Brain (tissue), 1 donor: ENCODE measurements around the gene SOX5.

DNA sequence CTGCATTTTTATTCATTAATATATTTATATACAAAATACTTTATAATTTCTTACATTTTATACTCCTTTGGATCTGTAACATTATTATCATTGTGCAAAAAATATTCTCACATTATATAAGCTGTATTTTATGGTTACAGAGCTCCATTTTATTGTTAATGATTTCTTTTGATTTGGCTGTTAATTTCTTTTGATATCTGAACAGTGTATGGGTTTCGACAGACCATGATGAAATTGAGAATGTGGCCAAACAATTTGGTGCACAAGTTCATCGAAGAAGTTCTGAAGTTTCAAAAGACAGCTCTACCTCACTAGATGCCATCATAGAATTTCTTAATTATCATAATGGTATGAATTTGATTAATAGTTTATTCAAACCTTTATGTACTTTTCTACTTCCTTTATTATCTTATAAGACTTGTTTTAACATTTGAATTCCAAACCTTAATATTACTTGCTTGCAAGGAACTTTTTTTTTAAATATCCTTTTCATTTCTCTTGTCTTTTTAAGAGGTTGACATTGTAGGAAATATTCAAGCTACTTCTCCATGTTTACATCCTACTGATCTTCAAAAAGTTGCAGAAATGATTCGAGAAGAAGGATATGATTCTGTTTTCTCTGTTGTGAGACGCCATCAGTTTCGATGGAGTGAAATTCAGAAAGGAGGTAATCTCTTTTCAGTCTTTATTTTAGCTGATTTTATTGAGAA, 9.1 kb downstream of the CMAS start:
- RRBS = no CpG with 5 or more reads among the region's 5 CpGs

DNA sequence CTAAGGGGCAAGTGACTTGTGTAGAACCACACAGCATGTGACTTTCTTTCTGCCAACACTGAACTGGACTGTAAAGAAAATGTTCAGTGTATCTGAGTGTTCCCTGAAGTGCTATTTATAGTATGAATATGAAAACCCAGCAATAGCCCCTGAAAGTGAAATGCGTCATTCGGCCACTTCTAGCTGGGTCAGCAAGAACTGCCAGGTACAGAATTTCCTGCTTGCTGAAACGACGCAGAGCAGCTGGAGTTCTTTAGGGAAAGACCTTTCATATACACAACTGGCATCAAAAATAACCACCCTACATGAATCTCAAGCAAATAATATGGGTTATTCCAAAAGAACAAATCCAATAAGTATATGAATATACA, 78.3 kb downstream of the ST8SIA1 start:
- RRBS = no CpG with 5 or more reads among the region's 4 CpGs

GRCh38 chr12:22625269-22626396, 662 bp downstream of the ETNK1 start:
- RRBS = 2% methylated on average over 11 of the region's 58 CpGs

DNA sequence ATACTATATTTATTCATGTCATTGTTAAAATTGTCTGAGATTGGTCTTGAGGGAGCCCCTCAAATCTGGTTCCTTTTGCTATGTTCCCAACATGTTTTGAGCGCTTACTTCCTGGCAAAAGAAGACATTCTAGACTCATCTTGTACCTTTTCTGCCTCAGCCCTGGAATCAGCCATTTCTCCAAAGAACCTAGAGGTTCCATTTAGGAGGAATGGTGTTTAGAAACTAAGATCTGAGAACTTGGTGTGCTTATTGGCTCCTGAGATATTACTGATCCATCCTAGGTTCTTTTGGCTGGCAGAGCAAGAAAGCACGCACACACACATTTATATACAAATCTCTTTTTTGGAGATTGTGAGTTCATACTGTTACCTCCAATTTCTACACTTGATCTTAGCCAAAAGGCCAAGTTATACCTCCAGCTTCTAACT, 66.8 kb downstream of the ETNK1 start:
- RRBS = no CpG with 5 or more reads among the region's 2 CpGs

DNA sequence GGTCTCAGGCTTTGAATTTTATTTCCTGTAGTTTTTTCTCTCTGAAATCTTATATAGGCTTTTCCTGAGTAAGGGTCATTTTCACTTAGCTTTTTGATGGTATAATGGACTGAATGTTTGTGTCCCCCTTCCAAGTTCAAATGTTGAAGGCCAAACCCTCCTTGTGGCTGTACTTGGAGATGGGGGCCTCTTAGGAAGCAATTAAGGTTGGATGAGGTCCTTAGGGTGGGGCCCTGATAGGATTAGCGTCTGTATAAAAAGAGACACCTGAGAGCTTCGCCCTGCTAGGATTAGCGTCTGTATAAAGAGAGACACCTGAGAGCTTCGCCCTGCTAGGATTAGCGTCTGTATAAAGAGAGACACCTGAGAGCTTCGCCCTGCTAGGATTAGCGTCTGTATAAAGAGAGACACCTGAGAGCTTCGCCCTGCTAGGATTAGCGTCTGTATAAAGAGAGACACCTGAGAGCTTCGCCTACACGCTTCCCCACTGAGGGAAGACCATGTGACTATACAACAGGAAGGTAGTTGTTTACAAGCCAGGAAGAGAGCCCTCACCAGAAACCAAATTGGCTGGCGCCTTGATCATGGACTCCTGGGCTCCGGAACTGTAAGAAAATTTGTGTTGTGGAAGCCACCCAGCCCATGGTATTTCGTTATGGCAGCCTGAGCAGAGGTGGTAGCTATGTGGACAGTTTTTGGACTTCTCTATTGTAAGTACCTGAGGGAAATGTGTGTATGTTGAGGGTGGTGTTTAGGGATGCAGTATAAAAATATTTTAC, 74.6 kb downstream of the ETNK1 start:
- RRBS = no CpG with 5 or more reads among the region's 14 CpGs

DNA sequence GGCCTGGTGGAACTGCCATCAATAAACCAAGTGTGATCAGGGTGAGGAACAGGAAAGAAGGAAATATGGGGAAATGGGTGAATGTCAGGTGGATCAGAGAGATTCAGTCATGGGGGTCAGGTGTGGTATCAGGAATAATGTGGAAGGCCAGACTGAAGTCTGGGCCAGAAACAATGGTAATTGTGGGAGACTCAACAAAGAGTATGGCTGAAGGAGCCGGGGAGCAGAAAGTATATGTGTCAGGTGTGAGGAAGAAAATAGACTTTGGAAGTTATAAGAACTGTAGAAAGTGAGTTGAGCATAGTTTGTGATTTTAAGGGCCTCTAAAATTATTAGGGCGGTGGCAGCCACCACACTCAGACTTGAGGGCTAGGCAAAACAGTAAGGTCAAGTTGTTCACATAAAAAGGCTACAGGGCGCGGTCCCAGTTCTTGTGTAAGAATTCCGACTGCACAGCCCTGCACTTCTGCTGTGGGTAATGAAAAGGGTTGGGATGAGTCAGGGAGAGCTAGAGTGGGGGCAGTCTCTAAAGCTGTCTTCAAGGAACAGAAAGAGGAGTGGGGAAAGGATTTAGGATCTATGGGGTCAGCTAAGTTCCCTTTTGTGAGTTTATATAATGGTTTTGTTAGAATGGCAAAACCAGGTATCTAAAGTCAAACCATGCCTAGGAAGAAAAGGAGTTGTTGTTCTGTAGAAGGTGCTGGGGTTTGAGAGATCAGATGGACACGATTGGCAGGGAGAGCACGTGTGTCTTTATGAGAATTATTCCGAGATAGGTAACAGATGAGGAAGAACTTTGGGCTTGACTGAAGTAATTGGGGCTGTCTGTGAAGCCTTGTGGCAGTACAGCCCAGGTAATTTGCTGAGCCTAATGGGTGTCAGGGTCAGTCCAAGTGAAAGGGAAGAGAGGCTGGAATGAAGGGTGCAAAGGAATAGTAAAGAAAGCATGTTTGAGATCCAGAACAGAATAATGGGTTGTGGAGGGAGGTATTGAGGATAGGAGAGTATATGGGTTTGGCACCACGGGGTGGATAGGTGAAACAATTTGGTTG, 441.6 kb downstream of the SOX5 start:
- RRBS = no CpG with 5 or more reads among the region's 9 CpGs

DNA sequence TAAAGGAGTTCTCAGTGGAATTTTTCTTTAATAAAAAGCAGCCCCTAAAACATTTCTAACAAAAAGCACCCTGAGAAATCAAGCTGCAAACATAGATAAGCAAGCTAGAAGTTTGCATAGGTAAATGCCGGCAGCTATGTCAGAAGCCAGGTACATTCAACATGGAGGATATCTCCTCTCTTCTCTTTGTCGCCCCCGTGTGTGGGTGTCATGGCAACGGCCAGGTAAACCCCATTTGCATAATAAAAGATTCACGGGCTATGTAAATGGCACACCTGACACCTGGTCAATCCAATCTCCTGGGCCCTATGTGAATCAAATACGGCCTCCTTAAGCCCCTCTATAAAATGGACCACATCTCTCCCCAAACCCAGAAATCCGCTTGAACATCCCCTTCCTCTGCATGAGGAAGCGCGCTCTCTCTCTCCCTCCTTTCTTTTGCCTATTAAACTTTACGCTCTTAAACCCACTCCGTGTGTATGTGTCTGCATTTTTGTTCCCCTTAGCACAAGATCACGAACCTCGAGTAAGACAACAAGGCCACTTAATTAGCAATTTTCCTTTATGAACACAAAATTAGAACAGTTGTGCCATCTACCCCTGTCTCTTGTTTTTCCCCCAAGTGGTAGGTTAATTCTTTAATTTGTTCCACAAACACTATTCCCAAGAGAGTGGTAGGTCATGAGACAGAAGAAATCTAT, 363.7 kb downstream of the SOX5 start:
- RRBS = no CpG with 5 or more reads among the region's 13 CpGs

- RRBS = no CpG with 5 or more reads among the region's 11 CpGs
Measured at GRCh38 chr12:23949344-23950077, at the start of gene SOX5. SOX5 (minus strand) TSS chr12:23949670.

- RRBS = no CpG with 5 or more reads among the region's 3 CpGs
Measured at GRCh38 chr12:24100016-24100744, 150.7 kb upstream of the SOX5 start.

DNA sequence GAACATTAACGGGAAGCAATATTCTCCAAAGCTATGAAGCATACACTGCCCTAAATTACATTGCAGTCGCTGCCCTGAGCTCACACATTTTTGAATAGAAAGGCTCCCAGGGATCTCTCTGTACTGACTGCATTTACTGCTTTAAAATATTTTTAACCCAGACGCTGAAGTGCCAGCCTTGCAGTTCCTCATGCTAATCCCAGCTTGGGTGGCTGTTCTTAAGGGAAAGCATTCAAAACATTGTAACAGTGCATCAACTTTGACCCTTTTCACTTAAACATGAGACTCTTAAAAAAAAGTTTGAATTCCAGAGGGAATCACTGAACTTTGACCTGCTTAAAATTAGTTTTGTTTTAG, 410.9 kb downstream of the BCAT1 start:
- RRBS = no CpG with 5 or more reads among the region's 3 CpGs

DNA sequence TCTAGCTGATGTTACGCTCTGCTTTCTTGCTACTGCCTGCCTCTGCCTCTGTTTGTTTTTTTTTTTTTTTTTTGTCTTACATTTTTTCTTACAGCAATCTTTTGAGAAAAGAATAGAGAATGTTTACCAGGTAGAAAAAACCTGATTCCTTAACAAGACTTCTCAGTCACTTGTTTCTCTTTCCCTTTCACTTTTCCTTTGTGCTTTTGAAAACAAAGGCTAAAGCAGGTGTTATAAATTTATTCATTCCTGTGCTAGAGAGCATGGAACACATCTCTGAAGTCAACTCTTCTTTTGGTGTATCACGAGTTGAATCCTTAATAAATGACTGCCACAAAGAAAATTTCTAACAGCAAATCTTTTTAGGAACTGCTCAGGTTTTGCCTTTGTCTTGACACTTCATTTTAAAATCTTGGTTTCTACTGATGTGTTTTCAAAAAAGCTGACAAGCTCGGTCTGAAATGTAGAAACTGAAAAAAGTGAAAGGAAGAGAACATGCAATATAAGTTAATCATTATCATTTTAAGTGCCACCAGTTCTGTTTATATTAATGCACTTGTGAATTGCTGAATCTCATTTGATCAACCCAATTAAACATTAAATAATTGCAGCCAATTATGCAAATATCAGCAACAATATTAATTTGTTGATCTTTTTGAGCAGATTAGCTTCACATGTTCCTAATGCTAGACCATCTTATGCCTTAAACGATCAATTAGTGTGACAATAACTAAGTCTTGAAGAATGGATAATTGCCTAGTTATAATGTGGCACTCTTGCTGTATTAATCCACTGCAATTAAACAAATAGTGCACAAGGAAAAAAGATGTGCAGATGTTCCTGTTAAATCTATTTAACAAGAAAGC, 133.9 kb downstream of the BCAT1 start:
- RRBS = no CpG with 5 or more reads among the region's 4 CpGs

- RRBS = no CpG with 5 or more reads among the region's 6 CpGs
Measured at GRCh38 chr12:24933079-24933608, 15.8 kb downstream of the BCAT1 start.

DNA sequence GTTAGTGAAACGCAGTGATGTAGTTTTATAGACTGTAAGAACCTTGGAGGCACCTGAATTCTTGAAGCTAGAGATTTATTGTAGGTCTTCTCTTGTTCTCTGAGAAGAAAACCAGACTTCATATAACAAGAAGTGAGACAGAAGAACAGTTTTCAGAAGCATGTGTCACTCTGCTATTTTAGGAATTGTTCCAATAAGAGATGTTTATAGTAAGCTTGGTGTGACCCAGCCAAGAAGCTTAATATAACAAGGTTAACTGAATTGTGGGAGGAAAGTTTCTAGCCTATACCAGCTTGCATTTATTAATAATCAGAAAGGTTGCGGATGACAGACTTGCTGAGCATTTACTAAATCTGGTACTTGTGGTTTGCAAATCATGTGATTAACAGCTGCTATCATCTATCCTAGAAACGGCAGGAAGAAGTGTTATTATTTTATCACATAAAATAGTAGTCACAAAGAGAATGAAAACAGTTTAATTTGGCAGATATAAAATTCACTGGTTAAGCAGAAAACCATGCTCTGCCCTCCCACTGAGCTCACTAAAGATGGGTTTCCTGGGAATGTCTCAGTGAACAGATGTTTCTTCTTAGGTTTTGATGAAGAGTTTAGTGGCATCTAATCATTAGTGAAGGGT, 49.2 kb upstream of the BCAT1 start:
- RRBS = no CpG with 5 or more reads among the region's 3 CpGs

GRCh38 chr12:25387263-25387835, 136.6 kb upstream of the KRAS start:
- RRBS = no CpG with 5 or more reads among the region's 11 CpGs

DNA sequence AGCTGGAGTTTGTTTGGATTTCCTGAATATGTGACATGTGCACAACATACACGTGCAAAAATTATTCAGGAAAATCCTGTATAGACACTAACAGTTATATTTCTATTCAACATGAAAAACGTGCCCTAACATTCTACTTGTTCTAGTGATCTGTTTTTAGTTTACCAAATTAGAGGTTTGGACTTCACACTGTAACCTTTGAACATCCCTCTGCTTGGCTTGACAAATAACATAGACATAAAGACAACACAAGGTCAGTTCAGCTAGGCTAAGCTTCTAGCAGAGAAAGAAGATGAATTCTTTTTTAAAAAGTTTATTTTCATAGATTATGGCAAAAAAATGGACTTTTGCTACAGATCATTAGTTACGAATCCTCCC, 31.2 kb downstream of the LMNTD1 start:
- RRBS = no CpG with 5 or more reads among the region's 3 CpGs

- RRBS = no CpG with 5 or more reads among the region's 8 CpGs
Measured at GRCh38 chr12:25962922-25963888, 4.7 kb downstream of the RASSF8 start.

DNA sequence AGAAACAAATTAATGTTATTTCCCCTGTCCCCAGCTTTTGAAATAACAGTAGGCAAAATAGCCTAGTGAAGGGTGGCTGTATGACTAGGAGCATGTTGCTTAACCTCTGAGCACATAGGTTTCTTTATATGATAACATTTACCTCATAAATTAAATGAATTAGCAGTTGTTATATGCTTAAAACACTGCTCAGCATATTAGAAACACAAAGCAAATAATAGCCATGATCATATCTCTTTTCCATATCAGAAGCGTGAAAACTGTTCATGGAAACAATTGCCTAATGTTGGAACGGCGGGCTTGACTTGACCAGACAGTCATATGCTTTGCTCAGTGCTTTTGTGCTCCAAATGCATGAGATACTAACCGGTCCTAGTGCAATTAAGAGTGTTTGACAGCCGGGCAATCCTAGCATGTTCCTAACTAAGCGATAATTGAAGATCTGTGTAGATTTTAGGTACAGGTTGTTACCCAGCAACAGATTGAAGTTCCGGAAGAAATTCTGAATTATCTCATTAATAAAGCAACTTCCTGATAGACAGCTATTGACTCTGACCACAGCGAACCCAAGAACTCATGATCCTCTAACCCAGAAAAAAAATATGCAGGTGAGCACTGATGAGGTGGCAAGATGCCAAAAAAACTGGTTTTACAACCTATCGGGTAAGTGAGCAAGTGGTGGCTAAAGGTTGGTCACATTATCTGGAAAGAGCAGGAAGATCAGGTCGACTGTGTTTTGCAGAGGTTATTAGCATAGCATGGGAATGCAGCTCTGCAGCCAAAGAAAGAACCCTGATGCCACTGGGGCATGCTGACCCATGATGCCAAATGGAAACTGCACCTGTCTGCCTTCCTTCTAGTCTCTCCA, 23.8 kb downstream of the BHLHE41 start:
- RRBS = 100% methylated on average over 1 of the region's 10 CpGs

- RRBS = no CpG with 5 or more reads among the region's 2 CpGs
Measured at GRCh38 chr12:26116826-26117166, 8.0 kb downstream of the BHLHE41 start.

DNA sequence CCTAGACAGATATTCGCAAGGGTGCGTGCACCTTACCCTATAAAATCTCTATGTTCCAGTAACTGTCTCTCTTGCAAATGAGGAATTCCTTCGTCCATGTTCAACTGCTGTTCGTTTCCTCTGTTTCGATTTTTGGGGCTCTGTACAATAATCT, 278 bp downstream of the BHLHE41 start:
- RRBS = no CpG with 5 or more reads among the region's 5 CpGs

DNA sequence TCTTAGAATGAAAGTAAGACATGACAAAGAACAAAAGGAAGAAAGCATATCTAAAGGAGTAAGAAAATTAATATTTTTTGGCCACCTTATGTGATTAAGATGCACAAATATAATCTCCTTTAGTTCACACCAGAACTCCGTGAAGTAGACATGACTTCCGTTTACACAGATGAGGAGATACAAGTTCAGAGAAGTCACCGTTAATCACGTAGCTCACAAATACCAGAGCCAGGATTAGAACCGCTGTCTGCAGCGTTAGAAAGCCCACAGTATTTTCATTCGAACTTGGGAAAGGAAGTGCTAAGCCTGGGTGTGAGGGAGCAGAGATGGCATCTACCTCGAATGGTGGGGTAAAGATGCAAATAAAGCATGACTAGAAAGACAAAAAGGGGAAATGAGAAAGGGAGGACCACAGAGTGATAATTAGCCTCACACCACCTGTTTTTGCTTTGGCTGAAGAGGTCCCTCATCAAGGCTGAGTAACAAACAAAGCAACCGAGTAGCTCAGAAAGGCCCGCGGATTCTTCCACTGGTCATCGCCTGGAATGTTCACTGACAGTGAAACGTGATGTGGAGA, 31.3 kb upstream of the BHLHE41 start:
- RRBS = no CpG with 5 or more reads among the region's 13 CpGs